Measurements from ENCODE around the gene SIGLEC15.

GRCh38 chr18:45825479-45825943 is at the start of gene SIGLEC15:
Gene SIGLEC15, plus strand, starts transcription at chr18:45825675.
- PRO-cap: no peak

DNA sequence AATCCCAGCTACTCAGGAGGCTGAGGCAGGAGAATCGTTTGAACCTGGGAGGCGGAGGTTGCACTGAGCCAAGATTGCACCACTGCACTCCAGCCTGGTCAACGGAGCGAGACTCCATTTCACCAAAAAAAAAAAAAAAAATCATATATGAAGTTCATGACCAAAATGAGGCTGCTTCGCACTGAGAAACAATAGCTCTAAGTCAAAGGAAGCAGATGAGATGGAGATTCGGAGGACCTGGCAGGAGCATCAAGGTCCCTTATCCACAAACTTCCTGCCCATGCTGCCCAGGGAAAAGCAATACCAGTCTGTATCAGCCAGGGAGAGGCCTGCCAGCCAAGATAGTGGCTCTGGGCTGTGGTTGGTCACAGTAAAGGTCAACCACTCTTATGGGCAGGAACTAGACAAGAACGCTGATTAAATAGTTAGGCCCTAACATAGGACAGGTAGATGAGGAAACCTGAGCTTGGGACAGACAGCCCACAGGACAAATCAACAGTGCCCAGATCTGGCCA is 10.8 kb downstream of the PSTPIP2 start:
- PRO-cap: no peak

GRCh38 chr18:46070240-46070552 is 1.9 kb downstream of the PSTPIP2 start:
- PRO-cap: no peak

GRCh38 chr18:46097376-46097915 is 650 bp downstream of the ATP5F1A start:
- PRO-cap: unidirectional peak, minus-strand start at chr18:46097817

- PRO-cap: no peak
Measured at GRCh38 chr18:46917956-46918647, 700 bp downstream of the KATNAL2 start.

DNA sequence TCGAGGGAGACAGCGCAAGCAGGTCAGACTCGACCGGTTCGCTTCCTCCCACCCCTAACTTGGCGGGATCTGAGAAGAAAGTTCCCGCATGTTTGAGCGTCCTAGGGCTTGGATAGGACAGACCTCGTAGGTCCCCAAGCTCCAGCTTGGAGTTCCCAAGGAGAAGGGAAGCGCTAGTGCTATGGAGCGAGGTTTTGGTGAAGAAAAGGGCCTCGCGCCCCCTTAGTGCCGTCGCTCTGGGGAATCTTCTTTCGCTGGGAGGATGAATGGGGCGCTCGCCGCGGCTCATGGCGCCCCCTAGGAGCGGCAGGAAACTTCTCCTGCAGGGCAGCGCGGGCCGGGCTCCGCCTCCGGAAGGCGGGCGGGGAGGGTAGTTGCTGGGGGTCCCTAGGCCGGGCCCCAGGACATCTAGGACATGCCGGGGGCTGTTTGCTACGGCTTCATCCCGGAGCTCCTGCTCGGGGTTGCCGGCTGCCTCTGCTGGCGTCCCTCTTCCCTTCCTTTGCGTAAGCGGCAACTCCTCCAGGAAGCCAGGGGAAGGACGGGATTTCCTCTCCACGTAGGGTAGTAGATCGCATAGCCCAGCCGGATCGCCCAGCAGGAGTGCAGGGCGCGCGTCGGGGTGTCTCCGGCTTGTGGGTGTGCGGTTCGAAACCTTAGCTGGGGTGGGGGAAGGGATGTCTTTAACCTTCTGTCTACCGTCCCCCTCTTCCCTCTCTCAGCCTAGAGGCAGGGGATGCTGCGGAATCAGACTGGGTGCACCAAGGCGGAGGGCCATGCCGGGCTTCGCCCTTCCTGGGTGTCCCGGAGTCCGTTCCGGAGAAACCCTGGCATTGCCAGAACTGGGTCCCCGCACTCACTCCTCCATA is 11.9 kb upstream of the SKOR2 start:
- PRO-cap: no peak

GRCh38 chr18:47423080-47423502 is 171.6 kb upstream of the SKOR2 start:
- PRO-cap: unidirectional peak, plus-strand start at chr18:47423360

DNA sequence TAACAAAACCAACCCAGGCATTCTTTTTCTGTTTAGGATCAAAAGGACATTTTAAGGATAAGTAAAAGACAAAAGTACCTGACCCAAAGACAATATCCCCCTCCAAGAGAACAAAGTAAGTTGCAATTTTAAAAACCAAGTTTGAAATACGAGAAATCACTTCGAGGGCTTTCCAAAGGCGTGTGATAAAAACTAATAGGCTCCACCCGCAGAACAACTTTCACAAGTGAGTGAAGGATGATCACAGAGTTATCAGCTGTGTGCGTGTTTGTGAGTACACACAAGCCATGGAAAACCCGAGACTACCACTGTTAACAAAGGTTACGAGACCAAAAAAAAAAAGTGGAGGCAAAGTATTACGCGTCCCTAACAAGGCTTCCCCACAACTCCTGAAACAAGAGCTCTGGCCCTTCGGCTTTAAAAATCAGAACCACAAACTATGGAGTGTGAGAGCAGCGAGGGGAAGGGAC is 766 bp downstream of the SMAD2 start:
- PRO-cap: unidirectional peak, plus-strand start at position 225 of the sequence

- PRO-cap: bidirectional peak, plus-strand start at chr18:48003981, minus-strand start at chr18:48003792; unidirectional peak, plus-strand start at chr18:48004146
Measured at GRCh38 chr18:48003576-48004287, 73.3 kb upstream of the SMAD2 start.

GRCh38 chr18:48023230-48023547 is 92.7 kb upstream of the SMAD2 start:
- PRO-cap: no peak

DNA sequence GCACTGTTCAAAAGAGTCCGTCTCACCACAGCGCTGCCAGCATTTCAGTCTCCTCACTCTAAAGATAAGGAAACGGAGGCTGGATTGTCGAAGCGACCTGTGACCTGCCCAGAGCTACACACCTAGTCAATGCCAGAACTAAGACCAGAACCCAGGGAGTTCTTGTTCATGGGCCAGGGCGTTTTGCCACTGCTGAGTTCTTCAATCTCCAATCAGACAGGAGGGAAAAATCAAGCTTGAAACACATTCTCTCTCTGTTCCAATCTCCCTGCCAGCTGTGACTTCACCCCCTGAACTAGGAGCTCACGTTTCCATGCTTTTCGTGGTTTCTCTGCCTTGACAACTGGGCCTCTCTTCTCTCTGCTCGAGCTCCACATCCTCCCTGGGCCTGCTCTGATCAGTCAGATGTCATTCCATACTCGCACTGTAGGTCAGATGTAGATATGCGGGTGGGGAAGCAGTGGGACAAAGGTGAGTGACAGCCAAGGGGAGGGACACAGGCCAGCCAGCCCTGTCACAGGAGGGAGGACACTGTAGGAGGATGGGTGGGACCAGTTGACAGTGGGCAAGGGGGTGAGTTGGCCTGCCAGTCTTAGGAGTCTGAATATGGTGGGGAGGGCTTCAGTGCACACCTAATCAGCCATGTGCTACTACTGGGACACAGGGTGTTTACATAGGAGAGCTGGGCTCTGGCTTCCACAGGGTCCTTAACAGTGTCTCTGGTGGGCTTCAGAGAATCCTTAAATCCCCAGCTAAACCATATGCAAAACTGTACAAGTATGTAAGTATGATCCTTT is 221.2 kb upstream of the SMAD2 start:
- PRO-cap: unidirectional peak, minus-strand start at position 410 of the sequence

DNA sequence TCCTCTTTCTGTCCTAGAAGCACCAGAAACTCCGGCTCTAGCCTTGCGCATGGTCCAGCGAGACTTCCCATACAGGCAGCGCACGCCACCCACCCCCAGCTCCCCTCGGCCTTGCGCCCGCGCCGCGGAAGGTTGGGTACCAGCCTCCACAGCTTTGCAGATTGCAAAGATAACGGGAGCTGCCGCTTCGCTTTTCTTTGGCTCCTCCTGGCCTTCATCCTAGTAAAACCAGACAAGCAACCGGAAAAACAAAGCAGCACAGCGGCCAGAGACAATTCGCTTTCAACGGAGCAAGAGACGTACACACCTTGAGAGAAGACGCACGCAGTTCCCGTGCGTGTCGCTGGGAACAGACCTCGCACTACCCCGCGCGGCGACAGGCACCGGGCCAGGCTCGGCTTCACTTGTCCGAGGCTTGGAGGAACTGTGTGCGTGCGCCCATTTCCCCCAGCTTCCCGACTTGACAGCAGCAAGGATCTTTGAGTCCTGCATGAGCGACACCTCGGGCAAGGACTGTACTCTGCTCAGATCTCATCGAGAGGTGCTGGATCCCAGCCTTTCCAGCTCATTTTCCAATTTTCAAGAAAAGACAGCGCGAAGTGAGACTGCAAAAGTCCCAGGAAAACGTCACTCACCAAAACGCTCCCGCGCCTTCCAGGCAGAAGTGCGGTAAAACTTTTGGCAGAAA is 988 bp downstream of the ZBTB7C start:
- PRO-cap: no peak

DNA sequence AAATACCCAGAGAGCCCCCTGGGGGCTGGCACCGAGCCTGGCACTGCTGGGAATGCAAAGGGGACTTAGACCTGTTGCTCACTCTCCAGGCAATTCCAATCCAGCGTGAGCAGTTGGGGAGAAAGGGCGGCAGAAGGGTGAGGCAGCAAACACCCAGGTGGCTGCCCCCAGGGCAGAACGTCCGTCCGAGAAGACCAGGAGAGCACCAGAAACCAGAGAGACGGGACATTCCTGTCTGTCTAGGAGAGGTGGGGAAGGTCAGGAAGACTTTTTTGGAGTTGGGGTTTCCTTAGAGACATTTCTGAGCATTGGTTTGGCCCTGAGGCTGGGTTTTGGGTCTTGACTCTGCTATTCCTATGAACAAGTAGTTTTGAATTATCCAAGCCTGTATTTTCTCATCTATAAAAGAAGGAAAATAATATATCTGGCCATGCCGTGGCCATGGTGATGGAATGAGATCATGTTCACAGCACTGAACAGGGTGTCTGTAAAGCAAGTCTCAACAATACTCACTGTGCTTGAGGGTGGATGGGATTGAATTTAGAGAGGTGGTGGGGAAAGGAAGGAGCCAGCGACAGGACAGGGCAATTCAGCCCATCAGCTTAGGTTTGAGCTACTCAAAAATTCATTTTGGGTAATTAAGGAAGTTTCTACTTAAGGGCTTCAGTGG is 44.4 kb upstream of the ZBTB7C start:
- PRO-cap: no peak

- PRO-cap: no peak
Measured at GRCh38 chr18:48573493-48574066, 34.7 kb downstream of the CTIF start.

DNA sequence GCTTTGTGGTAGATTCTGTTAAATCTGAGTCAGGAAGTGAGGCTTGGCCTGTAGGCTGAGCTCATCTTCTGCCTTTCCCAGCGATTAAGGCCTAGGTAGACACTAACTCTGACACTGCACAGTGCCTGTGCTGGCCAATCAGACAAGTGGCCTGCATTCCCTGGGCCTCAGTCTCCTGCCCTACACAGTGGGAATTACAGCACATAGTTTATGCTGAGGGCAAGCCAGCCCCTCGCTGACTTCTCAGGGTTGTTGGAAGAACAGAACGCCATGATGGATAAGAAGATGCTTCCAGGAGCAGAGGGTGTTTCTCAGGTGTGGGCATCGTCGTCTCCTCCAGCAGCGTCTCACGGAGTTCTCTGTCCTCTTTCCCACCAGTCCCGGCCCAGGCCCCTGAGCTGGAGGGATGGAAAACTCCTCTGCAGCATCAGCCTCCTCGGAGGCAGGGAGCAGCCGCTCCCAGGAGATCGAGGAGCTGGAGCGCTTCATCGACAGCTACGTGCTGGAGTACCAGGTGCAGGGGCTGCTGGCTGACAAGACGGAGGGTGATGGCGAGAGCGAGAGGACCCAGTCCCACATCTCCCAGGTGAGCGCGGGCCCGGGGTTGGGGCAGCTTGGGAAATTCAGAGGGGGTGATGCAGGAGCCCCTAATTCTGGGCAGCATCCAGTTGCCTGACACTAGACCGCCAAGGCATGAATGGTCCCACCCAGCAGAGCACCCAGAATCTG is 80.5 kb downstream of the CTIF start:
- PRO-cap: no peak

DNA sequence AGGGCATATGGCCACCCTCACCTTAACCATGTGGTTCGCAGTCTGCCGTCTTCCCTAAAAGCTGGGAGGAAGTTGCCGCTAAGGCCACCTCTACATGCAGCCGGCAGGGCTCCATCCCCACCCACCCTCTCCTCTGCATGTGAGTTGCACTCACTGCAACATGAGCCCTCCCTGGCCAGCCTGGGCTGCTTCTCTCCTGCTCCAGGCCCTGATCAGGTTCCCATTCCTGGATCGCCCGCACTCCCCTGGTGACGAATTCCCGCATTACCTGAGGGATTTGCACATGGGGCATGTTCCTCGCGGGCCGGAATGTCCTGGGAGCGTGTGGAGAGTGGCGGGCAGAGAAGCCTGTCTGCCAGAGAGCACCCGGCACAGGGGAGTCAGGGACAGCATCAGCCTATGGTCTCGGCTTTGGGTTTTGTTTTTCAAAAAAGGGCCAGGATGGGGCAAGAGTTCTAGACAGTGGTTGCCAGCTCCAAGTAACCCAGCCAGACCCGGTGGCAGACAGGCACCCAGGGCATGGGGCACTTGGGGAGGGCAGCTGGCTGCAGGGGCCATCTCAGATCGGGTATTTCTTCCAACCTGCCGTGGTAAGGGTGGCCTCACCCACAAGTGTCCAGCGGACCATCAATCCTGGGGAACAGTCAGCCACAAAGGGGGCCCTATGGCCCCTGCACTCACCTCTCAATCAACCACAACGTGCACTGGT is 187.8 kb downstream of the SMAD7 start:
- PRO-cap: no peak

DNA sequence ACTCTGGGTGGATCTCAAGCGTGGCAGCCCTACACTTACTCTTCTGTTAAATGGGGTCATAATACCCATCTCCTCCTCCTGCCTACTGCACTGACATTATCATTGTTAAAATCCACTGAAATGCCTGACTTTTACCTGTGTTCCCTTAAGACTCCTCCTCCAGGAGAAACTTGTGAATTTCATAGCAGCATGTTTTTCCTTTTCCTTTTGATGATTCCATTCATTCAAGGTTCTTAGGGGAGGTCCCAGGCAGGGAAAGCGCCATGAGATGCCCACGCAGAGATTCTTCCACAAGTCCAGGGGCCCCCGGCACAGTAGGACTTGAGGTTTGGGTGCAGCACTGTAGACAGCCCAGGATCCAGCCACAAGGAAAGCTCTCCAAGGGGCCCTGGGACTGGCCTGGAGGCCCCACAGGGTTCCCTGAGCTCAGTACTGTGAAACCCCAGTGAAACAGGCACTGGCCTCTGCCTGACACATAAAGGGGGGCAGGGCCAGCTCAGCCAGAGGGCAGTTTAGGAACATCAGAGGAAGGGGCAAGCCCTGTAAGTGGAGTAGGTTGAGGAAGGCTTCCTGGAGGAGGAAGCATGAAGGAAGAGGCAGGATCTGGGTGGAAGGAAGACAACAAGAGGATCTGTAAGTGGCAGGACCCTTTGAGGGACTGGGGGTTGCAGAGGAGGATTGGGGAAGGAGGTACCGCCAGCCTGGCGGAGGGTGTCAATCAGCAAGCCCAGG is 175.4 kb downstream of the SMAD7 start:
- PRO-cap: no peak

GRCh38 chr18:48780921-48781940 is 169.5 kb downstream of the SMAD7 start:
- PRO-cap: no peak

DNA sequence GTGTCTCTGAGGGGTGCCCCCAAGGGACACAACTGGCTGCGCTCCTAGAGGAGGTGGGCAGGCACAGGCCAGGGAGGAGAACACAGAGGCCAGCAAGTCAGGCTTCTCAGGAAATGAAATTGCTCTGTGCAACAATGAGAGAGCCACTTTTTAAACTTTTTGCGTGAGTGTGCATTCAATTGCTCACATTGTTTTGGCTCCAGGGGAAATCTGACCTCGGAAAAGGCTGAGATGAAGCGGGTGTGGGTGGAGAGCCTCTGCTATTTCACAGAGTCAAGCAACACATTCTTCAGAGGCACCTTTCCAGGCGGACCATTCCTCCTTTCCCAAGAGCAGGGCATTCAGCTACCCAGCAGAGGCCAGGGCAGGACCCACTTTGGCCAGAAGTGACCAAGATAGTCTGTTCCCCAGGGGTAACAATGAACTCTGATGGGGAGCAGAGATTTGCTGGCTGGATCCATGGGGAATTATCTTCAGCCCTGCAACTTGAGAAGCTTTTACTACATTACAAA is 125.4 kb downstream of the SMAD7 start:
- PRO-cap: no peak

DNA sequence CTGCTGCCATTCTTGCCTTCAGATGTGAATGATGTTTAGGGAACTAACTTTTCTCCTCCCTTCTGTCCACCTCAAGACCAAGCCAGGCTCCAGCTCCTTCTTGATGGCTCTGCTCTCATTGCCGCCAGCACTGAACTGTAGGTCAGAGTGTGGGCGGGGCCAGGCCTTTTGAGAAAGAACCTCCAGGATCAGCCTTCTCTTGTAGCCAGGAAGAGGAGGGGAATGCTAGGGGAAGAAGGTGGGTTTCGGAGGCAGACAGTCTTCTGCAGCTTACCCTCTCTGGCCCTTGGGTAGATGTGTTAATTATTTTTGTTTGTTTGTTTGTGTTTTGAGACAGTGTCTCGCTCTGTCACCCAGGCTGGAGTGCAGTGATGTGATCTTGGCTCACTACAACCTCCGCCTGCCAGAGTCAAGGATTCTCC is 120.9 kb downstream of the SMAD7 start:
- PRO-cap: no peak

Measured in vermiform appendix (tissue), 1 donor.